ENCODE measurements around the gene CEND1.

DNA sequence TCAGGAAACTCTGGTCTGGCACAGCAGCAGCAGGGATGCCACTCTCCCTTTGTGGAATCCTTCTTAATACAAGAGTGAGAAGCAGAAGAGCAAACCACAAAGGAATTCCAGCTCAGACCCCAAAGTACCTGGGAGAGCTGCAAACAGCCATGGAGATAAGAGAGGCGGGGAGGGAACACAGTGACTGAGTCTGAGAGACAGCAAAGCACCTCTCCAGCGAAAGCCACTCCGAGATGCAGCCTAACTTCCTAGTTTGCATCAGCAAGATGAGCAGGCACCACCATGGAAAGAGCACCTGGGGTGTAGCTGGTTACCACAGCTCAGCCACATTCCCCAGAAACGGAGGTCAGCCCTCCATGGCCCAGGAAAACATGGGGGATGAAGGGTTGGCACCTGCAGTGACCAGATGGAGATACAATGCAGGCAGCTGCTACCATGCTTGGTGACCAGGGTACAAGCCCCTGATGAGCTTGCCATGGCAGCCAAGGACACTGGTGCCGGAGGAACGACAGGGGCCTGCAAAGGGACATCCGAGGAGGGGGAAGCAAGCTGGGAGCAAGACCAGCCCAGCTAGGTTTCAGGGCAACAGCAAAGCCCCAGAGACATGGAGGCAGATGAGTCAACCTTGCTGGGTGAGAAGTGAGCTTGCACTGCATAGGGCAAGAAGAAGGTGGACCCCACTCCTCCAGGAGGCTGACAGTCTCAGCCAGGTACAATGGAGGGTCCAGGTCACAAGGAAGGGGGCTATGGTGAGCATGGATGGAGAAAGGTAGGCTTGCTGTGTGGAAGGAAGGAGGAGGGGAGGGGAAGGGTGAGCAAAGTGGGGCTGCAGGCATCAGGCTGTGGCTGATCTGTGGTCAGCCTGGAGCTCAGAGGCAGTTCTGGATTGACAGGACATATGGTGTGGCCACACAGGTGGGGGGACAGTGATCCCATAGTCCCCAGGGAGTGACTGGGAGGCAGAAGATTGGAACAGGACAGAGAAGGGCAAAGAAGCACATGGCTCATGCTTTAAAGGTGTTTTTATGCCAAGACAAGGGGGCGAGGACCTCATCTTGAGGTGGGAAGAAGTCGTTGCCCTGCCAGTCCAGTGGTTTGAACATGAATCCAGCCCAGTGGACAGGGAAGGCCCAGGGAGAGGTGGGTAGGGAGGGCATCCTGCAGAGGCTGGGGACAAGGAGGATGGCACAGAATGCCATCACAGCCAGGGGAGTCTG is 3.6 kb downstream of the BET1L start:
- PRO-cap, result no peak
- RAMPAGE, long total RNA, 4 experiments, result no peak in any of the 4 experiments

- PRO-cap, result no peak
- RAMPAGE, long total RNA, 4 experiments, result start-site peak on the minus strand in 2 of 4 experiments, at chr11:532637-532715 at its widest, 5 to 29 reads per replicate
Measured at GRCh38 chr11:532557-532905, 2.8 kb downstream of the HRAS start.

GRCh38 chr11:579981-580475 is 3.8 kb downstream of the PHRF1 start:
- PRO-cap, result no peak
- RAMPAGE, long total RNA, 4 experiments, result no peak in any of the 4 experiments

- PRO-cap, result no peak
- RAMPAGE, long total RNA, 4 experiments, result start-site peak on the plus strand in 1 of 4 experiments, at chr11:581496-581932 at its widest, 29 to 31 reads per replicate
Measured at GRCh38 chr11:581371-582084, 5.3 kb downstream of the PHRF1 start.

DNA sequence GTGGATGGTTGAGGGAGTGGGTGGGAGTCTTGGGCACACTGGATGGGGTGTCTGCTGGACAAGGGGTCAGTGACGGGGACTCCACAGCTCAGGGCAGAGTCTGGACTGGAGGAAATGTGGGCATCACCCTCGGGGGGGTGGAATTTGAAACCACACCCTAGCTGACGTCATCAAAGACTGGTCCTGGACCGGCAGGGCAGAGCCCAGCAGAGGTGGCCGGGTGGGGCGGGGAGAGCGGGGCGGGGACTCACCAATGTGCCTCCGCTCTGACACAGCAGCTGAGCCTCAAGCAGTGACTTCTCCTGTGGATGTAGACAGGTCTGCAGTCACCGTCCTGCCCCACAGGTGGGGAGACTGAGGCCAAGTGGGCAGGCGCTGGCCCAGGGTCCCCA is 797 bp downstream of the CDHR5 start:
- PRO-cap, result bidirectional peak, plus-strand start at position 295 of the sequence, minus-strand start at position 116 of the sequence
- RAMPAGE, long total RNA, 4 experiments, result start-site peak on the plus strand in 1 of 4 experiments, centred at position 262 of the sequence, 8 reads per replicate

GRCh38 chr11:638940-639584 is 2.0 kb downstream of the DRD4 start:
- PRO-cap, result no peak
- RAMPAGE, long total RNA, 4 experiments, result no peak in any of the 4 experiments

DNA sequence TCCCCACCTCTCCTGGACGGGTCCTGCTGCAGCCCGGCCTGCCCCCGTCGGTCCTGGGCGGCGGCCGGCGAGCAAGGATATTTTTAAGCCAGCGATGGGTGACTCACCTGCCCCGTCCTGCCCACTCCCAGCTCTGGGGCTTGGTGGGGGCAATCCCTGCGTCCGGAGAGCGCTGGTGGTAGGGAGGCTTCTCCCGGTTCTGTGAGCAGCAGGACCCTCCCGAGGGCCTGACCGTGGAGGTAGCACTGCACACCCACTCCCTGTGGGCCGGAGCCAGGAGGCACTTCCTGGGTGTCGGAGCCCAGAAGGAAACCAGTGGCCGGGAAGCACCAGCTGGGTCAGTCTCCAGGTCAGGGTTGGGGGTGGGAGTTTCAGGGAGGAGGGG is 426 bp downstream of the EPS8L2 start:
- PRO-cap, result bidirectional peak, plus-strand start at position 152 of the sequence, minus-strand start at position 55 of the sequence; bidirectional peak, plus-strand start at position 304 of the sequence, minus-strand start at position 247 of the sequence
- RAMPAGE, long total RNA, 4 experiments, result no peak in any of the 4 experiments

GRCh38 chr11:790005-790987 is at the start of gene CEND1:
Gene CEND1, minus strand, starts transcription at chr11:790090.
- PRO-cap, result unidirectional peak, minus-strand start at chr11:790088
- RAMPAGE, long total RNA, 4 experiments, result no peak in any of the 4 experiments

- PRO-cap, result no peak
- RAMPAGE, long total RNA, 4 experiments, result start-site peak on the plus strand in 2 of 4 experiments, at chr11:811600-811644 at its widest, 409 to 561 reads per replicate
Measured at GRCh38 chr11:811437-812109, 1.8 kb downstream of the RPLP2 start.

GRCh38 chr11:824891-825857 is 2.5 kb upstream of the CRACR2B start:
- PRO-cap, result bidirectional peak, plus-strand start at chr11:825668, minus-strand start at chr11:825509
- RAMPAGE, long total RNA, 4 experiments, result no peak in any of the 4 experiments

- PRO-cap, result unidirectional peak, minus-strand start at chr11:833971; unidirectional peak, minus-strand start at chr11:834094; bidirectional peak, plus-strand start at chr11:834655, minus-strand start at chr11:834590
- RAMPAGE, long total RNA, 4 experiments, result start-site peak on the plus strand in 1 of 4 experiments, at chr11:833921-834314 at its widest, 14 reads per replicate
Measured at GRCh38 chr11:833877-834781, 1.4 kb downstream of the CD151 start.

GRCh38 chr11:844591-845145 is 2.0 kb downstream of the TSPAN4 start:
- PRO-cap, result no peak
- RAMPAGE, long total RNA, 4 experiments, result no peak in any of the 4 experiments

GRCh38 chr11:850506-851084 is 7.9 kb downstream of the TSPAN4 start:
- PRO-cap, result no peak
- RAMPAGE, long total RNA, 4 experiments, result no peak in any of the 4 experiments

- PRO-cap, result no peak
- RAMPAGE, long total RNA, 4 experiments, result no peak in any of the 4 experiments
Measured at GRCh38 chr11:868870-869197, 26.2 kb downstream of the TSPAN4 start.

- PRO-cap, result no peak
- RAMPAGE, long total RNA, 4 experiments, result no peak in any of the 4 experiments
Measured at GRCh38 chr11:932604-932928, 6.9 kb downstream of the AP2A2 start.

DNA sequence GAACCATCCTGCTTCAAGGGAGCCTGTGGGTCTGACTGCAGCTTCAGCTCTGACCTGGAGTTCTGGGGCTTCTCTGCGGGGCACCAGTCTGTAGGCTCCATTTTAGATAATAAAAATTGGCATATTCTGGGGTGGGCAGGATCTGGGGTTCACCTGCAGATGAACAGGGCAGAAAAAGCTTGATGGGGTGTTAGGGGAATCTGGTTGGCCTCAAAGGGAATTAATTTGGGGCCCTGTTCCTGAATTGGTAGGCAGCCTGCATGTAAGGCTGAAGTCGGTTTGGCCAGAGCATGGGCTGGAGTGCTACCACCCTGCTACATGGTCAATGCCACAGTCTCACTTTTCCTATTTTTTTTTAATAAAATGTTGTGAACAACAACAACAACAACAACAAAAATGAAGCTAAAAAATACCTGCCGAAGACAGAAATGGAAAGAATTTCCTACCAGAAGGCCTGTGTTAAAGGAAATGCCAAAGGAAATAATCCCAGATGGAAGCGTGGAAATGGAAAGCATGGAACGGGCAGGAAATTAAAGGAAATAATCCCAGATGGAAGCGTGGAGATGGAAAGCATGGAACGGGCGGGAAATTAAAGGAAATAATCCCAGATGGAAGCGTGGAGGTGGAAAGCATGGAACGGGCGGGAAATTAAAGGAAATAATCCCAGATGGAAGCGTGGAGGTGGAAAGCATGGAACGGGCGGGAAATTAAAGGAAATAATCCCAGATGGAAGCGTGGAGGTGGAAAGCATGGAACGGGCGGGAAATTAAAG is 38.8 kb downstream of the AP2A2 start:
- PRO-cap, result no peak
- RAMPAGE, long total RNA, 4 experiments, result no peak in any of the 4 experiments

DNA sequence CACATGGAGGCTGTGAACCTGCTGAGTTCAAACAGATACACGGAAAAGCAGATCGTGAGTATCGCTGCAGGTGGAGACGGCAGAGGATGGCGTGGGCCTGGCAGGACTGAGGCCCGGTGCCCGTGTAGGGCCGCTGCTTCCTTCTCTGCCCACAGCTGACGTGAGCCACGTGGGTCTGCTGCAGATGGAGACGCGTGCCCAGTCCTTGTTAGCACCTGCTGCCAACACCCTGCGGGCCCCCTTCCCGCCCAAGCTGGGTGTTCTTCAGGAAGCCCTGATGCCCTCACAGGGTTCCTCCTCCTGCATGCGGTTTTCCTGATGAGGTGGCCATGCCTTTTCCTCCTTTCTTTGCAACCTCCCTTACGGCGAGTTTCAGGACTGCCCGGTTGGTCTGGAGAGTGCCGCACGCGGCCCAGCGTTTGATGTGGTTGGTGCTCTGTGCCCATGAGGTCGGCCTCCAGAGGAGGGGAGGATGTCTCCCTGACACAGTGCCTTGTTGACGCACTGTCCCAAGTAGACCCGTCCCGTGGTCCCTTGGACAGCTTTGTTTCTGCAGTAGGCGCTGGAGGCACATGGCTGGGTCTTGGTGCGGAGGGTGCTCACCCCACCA is 44.7 kb downstream of the AP2A2 start:
- PRO-cap, result no peak
- RAMPAGE, long total RNA, 4 experiments, result no peak in any of the 4 experiments

DNA sequence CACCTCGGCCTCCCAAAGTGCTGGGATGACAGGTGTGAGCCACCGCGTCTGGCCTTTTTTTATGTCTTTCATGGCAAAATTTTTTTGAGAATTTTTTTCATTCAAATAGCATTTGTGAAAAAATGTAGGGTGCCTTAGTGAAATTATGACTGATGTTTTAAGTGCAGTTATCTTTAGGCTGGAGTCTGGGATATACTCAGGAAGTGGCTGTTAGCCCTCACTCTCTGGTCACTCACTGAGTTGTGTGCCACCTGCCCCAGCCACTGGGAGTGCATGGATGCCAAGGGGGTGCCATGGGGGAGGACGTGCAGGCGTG is 36.5 kb downstream of the MUC6 start:
- PRO-cap, result no peak
- RAMPAGE, long total RNA, 4 experiments, result no peak in any of the 4 experiments

- PRO-cap, result no peak
- RAMPAGE, long total RNA, 4 experiments, result no peak in any of the 4 experiments
Measured at GRCh38 chr11:1256032-1256357, 33.1 kb downstream of the MUC5B start.

GRCh38 chr11:1262584-1263315 is 39.9 kb downstream of the MUC5B start:
- PRO-cap, result bidirectional peak, plus-strand start at chr11:1262866, minus-strand start at chr11:1262682; unidirectional peak, plus-strand start at chr11:1263250
- RAMPAGE, long total RNA, 4 experiments, result no peak in any of the 4 experiments

Data from transverse colon (tissue), 4 donors.